ENCODE results near the genes MEX3A and SMG5.

GRCh38 chr1:155960278-155961255, 17.8 kb downstream of the ARHGEF2 start:
- PRO-cap: no peak
- RAMPAGE, long total RNA: no peak

DNA sequence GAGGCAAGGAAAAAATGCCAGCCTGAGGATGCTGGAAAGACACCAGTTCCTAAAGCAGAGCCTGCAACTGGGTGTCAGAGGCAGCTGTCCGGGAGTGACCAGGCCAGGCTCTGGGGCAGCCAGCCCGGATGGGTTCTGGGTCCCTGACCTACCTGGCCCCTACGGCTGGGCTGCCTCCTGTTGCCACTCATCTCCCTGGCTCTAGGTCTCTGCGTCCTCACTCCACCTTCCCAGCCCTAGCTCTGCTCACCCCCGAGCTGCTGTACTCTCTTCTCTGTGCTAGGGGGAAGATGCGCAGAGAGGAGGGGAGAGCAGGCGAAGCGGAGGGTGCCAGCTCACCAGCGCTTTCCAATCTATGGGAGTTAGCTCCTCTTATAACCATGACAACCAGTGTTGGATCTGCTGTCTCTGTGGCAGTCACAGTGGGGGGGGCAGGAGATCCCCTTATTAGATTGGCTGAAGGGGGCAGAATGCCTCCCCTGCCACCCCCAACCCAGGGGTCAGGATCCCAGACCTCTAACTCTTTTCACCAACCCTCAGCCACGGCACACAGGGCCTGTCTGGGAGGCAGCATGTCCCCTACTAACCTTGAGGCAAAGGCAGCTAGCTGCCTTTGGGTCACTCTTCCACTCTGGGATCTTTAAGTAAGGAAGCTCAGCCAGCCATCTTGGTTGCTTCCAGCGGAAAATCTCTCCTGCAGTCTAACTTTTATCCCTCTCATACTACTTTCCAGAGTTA, 8.8 kb downstream of the ARHGEF2 start:
- PRO-cap: no peak
- RAMPAGE, long total RNA: no peak

DNA sequence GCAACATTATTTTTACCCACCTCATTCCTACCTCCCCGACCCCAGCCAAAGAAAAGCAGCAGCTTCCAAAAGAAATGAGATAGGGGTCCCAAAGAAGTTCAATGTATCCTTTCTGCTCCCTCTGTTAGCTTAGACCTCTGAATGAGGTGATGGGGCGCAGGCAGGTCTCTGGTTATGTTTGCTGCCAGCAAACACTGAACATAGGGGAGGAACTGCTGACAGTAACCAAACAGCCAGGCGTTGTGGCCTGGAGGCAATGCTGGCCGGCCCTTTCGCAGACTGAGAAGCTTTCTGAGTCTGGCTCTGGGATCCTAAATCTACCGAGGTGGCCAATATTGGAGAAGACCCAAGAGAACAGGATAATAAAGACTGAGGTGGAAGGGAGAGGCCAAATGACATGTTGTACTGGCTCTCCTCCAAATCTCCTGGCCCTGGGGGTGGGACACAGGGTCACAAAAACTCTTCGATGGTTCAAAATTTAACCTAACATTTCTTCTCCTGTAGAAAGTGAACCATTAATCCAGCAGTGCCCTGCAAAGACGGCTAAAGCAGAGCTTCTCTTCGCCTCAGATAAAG, 19.7 kb downstream of the SSR2 start:
- PRO-cap: no peak
- RAMPAGE, long total RNA: no peak

GRCh38 chr1:156041613-156041985, 12.0 kb downstream of the UBQLN4 start:
- PRO-cap: no peak
- RAMPAGE, long total RNA: no peak

DNA sequence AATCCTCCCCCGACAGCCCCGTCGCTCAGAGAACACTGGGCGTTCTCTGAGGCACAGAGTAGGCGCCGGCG, 601 bp downstream of the UBQLN4 start:
- PRO-cap: no peak
- RAMPAGE, long total RNA: no peak

GRCh38 chr1:156054482-156054706, 188 bp upstream of the LAMTOR2 start:
- PRO-cap: bidirectional peak, plus-strand start at chr1:156054802, minus-strand start at chr1:156054637
- RAMPAGE, long total RNA: no peak

GRCh38 chr1:156081149-156081786, 997 bp downstream of the MEX3A start:
- PRO-cap: no peak
- RAMPAGE, long total RNA: no peak

- PRO-cap: bidirectional peak, plus-strand start at chr1:156082585, minus-strand start at chr1:156082465; bidirectional peak, plus-strand start at chr1:156082948, minus-strand start at chr1:156082908
- RAMPAGE, long total RNA: no peak
These were observed at the start of gene MEX3A for GRCh38 chr1:156082331-156083032. Gene MEX3A, minus strand, starts transcription at chr1:156082465.

GRCh38 chr1:156106381-156107569, 7.7 kb upstream of the LMNA start:
- PRO-cap: bidirectional peak, plus-strand start at chr1:156106560, minus-strand start at chr1:156106483
- RAMPAGE, long total RNA: no peak

DNA sequence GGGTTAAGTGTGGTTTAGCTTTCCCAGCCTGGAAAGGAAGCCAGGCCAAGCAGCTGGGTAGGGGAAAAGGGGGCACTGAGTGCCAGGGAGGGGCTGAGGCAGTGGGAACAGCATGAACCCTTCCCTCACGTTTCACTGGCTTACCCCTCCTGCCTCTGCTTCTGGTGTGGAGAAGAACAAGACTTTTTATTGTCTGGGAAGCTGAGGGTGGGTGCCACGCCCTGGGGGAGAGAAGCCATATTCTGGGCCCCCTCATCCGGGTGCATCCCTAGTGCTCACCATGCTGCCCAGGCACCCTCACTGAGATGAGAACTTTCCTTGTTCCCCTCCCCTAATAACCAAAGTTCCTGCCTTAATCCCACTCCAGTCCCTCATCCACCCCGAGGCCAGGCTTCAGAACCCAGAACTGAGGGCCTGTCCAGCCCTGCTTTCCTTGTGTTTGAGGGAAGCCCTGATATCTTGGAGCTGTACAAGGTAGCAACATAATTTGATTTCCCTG, 2.0 kb upstream of the LMNA start:
- PRO-cap: bidirectional peak, plus-strand start at position 271 of the sequence, minus-strand start at position 160 of the sequence
- RAMPAGE, long total RNA: no peak

GRCh38 chr1:156114057-156114651, 357 bp upstream of the LMNA start:
- PRO-cap: bidirectional peak, plus-strand start at chr1:156114270, minus-strand start at chr1:156114186; bidirectional peak, plus-strand start at chr1:156114711, minus-strand start at chr1:156114615
- RAMPAGE, long total RNA: no peak

GRCh38 chr1:156115834-156116526, 1.5 kb downstream of the LMNA start:
- PRO-cap: bidirectional peak, plus-strand start at chr1:156116051, minus-strand start at chr1:156115946; bidirectional peak, plus-strand start at chr1:156116379, minus-strand start at chr1:156116234; unidirectional peak, minus-strand start at chr1:156116436
- RAMPAGE, long total RNA: no peak

DNA sequence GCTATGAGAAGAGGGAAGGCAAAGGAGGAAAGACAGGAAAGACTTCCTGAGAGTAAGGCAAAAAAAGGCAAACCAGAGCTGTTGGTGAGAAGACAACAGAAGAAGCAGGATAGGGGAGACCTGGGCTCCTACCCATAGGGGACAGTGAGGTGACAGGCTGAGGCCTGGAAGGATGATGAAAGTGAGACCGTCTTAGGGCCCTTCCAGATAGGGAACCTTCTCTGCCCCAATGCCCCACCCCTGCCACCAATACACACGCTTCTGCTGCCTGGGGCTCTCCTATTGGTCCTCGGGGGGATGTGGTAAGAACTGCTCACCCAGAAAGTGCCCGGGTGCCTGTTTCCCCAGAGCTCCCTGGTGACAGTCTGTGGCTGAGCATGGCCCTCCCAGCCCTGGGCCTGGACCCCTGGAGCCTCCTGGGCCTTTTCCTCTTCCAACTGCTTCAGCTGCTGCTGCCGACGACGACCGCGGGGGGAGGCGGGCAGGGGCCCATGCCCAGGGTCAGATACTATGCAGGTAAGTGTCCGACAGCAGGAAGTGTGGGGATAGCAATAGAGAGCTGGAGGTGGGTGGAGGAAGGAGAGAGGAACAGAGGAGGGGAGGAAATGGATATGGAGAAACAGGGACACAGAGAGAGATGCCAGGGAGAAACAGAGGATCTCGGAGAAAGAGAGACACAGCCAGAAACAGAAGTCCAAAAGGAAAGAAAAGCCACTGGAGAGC, 978 bp downstream of the SEMA4A start:
- PRO-cap: no peak
- RAMPAGE, long total RNA: start-site peak on the plus strand centred at position 379 of the sequence, 45 bp wide, 17 reads

DNA sequence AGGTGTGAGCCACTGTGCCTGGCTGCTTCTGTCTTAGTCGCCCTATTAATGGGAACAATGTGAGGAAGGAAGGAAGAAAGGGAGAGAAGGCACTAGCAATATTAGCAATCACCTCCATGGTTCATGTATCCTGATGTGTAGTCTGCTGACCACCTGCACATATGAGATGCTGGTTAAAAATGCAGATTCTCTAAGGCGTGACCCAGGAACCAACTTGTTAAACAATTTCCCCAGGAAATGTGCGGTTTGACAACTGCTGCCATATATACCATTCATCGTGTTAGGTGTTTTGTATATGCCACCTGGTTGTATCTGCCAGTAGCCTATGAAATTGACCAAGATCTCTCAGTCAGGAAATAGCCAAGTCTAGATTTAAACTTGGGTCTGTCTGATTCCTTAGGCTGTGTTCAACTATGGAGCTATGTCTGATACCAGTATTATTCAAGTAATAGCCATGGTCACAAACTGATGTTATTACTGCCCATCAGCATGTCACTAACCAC, 4.1 kb downstream of the SEMA4A start:
- PRO-cap: no peak
- RAMPAGE, long total RNA: no peak

- PRO-cap: bidirectional peak, plus-strand start at chr1:156282935, minus-strand start at chr1:156282807
- RAMPAGE, long total RNA: start-site peak on the minus strand at chr1:156282805-156282820, 138 reads; start-site peak on the plus strand at chr1:156282912-156282999, 21 reads
These were observed at the start of gene SMG5 for GRCh38 chr1:156282075-156283241. Gene SMG5, minus strand, starts transcription at chr1:156282825.

GRCh38 chr1:156356901-156357443, 12.0 kb upstream of the RHBG start:
- PRO-cap: no peak
- RAMPAGE, long total RNA: no peak

DNA sequence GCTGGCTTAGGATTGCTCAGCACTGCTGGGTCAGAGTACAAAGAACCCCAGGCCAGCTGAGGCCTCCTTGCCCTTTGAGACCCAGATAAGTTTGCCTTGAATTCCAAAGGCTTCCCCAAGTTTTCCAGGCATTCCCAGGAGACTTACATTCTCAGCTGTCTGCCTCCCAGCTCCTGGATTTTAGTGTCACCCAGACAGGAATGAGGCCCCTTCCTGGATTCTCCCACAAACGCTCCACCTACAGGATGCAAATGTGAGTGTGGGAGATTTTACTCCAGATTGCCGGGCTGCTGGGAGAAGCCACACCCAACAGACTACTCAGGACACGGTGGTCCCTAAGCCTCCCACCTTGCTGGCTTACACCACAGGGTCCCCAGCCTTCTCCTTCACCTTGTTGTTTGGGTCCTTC, 10.4 kb downstream of the RHBG start:
- PRO-cap: no peak
- RAMPAGE, long total RNA: no peak

DNA sequence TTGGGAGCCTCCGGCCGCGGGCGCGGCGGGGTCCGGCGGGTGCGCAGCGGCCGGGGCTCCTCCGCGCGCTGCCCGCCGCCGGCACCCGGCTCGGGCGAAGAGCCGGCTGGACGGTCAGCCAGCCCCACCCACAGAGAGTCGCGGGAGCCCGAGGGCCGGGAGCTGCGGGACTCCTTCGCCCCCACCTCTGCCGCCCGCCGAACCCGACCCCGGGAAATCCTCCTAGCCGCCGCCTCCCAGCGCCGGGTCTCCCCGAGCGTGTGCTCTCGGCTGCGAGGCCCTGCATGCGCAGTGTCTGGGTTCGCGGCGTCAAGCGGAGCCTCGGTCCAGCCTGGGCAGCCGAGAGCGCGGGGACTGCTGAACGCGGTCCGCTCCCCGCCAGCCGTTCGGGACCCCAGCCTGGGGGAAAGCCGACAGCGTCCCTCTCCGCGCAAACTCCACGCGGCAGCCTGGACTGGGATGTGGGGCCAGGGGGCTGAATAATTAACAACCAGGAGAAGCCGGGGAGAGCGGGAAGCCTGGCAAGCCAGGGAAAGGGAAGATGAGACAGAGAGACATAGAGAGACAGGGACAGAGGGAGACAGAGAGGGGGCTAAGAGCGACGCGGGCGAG, 64.4 kb downstream of the MEF2D start:
- PRO-cap: no peak
- RAMPAGE, long total RNA: no peak

- PRO-cap: no peak
- RAMPAGE, long total RNA: no peak
These were observed 26.9 kb downstream of the MEF2D start for GRCh38 chr1:156473459-156474365.

- PRO-cap: unidirectional peak, plus-strand start at chr1:156476453; unidirectional peak, minus-strand start at chr1:156476500
- RAMPAGE, long total RNA: no peak
These were observed 24.3 kb downstream of the MEF2D start for GRCh38 chr1:156476014-156476893.

Data from vagina (tissue), 1 donor.